Cardiac ventricle fibroblast (primary cell): ENCODE measurements around the gene TSEN15.

GRCh38 chr1:183881738-183882281 is 76.9 kb downstream of the RGL1 start:
- RAMPAGE, long total RNA, result no peak

DNA sequence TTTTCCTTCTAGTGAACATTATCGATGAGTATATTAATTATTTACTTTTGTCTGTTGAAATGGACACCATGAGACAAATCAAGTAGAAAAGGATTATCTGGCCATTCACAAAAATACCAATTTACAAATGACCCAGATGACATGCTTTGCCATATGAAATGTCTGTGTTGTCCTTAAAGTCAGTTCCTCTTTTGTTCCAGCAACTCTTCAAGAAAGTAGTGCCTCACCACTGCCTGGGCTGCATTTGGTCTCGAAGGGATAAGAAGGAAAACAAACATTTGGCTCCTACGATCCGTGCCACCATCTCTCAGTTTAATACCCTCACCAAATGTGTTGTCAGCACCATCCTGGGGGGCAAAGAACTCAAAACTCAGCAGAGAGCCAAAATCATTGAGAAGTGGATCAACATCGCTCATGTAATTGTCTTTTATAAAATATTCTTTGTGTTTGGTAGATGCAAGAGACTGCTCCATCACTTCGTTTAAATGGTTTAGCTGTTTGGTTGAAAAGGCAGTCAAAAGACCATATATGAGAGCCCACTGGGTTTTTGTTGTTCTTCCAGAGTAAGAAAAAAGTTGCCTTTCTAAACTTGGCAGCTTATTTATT is 79.7 kb downstream of the RGL1 start:
- RAMPAGE, long total RNA, result no peak

GRCh38 chr1:183995275-183995676 is 42.3 kb downstream of the COLGALT2 start:
- RAMPAGE, long total RNA, result no peak

GRCh38 chr1:184051151-184052341 is at the start of gene TSEN15:
Gene TSEN15, plus strand, starts transcription at chr1:184051730.
- RAMPAGE, long total RNA, result start-site peak on the plus strand at chr1:184051725-184051758, 105 and 63 reads in 2 replicates

- RAMPAGE, long total RNA, result no peak
Measured at GRCh38 chr1:184052342-184052599, 741 bp downstream of the TSEN15 start.

DNA sequence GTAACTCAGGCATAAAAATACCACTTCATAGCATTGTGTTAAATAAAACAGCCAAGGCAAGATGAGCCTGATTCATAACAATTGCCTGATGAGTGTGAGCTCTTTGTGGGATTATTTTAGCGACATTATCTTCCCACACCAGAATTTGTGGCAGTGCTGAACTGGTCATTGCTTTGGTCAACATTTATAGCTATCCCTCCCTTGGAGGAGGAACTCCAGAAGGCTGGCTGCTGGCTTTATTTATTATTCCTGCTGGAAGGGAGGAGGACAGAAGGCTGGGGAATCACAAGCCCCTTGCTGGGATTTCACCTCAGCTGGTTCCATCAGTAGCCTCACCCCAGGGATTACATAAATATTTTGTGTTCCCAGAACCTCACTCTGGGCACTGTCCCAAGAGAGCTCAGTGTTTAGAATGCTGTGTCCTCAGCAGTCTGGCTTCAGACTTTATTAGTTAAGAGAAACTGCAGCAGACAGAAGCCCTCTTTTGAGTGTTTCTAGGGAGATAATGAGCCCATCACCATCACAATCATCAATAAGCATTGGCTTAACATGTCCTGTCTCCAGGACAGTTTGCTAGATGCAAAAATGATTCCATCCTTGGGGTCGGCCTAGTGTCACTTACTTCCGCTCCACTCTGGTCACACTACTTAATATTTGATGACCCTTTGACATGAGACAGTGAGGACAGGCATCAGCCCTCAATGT is 102.8 kb upstream of the C1orf21 start:
- RAMPAGE, long total RNA, result no peak

- RAMPAGE, long total RNA, result no peak
Measured at GRCh38 chr1:184535192-184535968, 148.6 kb downstream of the C1orf21 start.

- RAMPAGE, long total RNA, result no peak
Measured at GRCh38 chr1:184972327-184973302, 1.7 kb downstream of the NIBAN1 start.

DNA sequence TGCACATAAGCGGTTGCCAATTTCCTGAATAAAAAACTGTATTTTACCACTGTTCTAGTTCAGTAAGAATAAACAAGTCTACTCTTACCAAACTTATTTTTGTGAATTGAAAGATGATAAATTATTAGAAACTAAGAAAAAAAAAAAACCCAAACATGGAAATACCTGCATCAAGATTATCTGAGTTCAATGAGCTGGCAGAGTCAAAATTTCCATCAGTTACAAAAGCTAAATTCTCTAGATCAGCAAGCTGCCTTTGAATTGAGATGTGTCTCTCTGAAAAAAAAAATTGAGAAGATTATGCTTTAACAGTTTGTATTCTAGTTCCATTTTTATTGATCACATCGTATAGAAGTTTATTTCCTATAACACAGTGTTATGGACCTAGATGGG is 5.1 kb downstream of the TRMT1L start:
- RAMPAGE, long total RNA, result no peak

GRCh38 chr1:185305979-185306766 is 10.9 kb downstream of the IVNS1ABP start:
- RAMPAGE, long total RNA, result no peak

DNA sequence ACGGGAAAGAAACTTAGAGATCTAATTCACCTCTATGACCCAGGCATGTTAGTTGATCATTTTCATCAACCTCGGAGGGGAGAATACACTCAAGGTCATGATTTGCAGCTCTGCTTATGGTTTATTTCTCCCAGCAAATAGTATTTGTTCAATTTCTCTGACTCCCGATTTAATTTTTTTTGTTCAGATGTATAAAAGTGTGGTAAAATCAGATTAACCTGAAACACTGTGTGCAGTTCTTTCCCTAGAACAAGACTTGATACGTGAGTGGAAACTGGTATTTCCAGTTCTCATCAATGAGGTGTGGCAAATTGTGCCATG is 76.7 kb upstream of the IVNS1ABP start:
- RAMPAGE, long total RNA, result no peak

- RAMPAGE, long total RNA, result no peak
Measured at GRCh38 chr1:185439547-185440320, 122.7 kb upstream of the IVNS1ABP start.

DNA sequence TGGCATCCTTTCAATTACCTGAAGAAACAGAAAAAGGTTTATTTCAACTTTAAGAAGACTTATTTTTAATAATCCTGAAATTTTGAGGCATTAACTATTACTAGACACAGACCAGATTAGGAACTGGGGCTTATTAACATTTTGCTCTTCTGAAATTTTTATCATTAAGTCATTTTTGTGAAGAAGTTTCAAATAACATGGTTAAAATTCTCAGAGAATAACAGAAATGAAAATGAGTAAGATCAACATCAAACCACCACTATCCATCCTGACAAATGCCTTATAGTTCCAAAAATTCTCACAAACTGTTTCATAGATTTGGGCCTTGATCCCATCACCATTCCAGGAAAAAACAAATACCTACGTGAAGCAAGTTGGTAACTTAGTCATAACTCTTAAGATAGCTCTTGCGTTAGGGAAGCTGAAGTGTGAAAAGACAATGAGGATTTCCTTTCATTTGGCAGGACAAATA is 55.3 kb upstream of the HMCN1 start:
- RAMPAGE, long total RNA, result no peak

DNA sequence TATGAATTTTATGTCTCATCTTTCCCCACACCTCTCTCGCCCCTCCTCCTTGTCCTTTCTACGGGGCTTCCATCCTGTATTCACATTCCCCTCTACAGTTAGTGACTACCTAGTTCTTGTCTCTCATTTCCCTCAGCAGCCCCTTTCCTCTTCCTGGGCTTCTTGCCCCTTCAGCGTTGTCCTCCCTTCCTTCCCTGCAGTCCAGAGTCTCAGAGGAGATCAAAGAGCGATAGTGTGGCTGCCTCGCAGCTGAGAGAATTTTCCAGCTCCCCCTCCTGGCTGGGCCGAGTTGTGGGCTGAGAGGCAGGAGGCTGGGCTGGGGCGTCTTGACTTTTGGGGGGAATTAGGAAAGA is 513 bp upstream of the HMCN1 start:
- RAMPAGE, long total RNA, result no peak

- RAMPAGE, long total RNA, result no peak
Measured at GRCh38 chr1:185735349-185735966, 1.3 kb downstream of the HMCN1 start.

DNA sequence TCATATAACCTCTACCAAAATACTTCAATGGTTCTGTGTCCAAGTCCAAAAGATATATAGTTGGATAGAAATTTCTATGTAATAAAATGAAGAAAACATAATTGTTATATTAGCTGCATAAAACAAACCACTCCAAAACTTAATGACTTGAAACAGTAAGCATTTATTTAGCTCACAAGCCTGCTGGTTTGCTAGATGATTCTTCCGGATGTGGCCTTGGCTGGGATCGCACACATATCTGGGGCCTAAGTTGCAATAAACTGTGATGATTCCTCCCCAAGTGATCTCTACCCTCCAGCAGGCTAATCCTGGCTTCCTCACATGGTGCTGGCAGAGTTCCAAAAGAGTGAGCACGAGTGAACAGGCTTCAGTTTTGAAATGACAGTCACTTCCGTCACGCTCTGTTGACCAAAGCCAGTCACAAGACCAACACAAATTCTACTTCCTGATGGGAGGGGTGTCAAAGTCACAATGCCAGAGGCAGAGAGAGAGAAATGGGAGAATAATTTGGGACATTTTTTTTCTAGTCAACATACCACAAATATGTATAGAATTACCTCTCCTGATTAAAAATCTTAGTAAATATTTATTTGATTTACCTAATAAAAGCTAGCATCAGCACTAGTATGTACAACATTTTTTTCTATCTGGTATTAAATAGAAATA is 213.8 kb upstream of the PRG4 start:
- RAMPAGE, long total RNA, result no peak

- RAMPAGE, long total RNA, result no peak
Measured at GRCh38 chr1:186343553-186344163, 31.4 kb downstream of the TPR start.

GRCh38 chr1:188757570-188758376 is 1719.9 kb downstream of the BRINP3 start:
- RAMPAGE, long total RNA, result no peak

GRCh38 chr1:192767852-192768092 is 41.1 kb upstream of the RGS2 start:
- RAMPAGE, long total RNA, result no peak

- RAMPAGE, long total RNA, result no peak
Measured at GRCh38 chr1:192811461-192812487, 2.9 kb downstream of the RGS2 start.